Ureter (tissue), 1 donor: ENCODE data around the genes RNF225, ZNF324B, SLC27A5 and TRIM28.

- PRO-cap, result no peak
Measured at GRCh38 chr19:57841256-57841827, 8.3 kb upstream of the ZNF587 start.

DNA sequence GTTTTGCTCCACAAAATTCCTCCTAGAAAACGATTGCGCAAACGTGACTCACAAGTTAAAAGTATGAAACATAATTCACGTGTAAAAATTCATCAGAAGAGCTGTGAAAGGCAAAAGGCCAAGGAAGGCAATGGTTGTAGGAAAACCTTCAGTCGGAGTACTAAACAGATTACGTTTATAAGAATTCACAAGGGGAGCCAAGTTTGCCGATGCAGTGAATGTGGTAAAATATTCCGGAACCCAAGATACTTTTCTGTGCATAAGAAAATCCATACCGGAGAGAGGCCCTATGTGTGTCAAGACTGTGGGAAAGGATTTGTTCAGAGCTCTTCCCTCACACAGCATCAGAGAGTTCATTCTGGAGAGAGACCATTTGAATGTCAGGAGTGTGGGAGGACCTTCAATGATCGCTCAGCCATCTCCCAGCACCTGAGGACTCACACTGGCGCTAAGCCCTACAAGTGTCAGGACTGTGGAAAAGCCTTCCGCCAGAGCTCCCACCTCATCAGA is 16.2 kb upstream of the ZNF544 start:
- PRO-cap, result no peak

DNA sequence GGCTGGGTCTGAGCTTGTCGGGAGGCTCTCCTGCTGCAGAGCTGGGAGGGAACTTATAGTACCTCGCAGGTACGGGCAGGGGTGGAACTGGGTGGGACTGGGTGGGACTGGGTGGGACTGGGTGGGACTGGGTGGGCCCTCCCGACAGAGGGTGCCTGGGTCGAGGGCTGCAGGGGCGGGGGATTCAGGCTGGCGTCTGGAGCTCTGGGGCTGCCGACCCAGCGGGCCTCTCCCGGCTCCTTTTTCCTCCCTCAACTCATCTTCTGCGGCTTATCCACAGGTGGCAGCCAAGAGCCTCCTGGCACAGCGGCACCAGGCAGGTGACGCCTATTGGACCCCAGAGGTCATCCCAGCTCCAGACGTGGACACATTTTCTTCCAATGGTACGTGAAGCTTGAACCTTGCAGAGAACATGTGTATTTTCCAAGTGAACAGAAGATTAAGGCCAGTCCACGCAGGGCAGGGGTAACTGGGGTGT is 513 bp downstream of the ZNF544 start:
- PRO-cap, result no peak

DNA sequence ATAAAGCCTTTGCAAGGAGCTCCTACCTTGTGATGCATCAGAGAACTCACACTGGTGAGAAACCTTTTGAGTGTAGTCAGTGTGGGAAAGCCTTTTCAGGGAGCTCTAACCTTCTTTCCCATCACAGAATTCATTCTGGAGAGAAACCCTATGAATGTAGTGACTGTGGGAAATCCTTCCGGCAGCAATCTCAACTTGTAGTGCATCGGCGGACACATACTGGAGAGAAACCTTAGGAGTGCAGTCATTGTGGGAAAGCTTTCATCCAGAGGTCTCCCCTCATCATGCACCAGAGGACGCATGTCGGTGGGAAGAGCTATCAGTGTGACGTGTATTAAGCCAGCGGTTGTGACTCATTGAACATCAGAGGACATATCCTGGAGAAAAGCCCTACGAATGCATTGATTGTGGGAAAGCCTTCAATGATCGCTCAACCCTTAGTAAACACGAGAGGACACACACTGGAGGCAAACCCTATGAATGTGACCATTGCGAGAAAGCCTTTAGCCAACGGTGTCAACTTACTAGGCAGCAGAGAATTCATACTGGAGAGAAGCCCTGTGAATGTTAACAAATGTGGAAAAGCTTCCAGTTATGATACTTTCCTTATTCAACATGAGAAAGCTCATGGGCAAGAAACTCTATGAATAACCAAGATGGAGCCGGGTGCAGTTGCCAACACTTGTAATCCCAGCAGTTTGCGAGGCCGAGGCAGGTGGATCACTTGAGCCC is 16.1 kb upstream of the ZNF8 start:
- PRO-cap, result no peak

- PRO-cap, result no peak
Measured at GRCh38 chr19:58395252-58396047, at the start of gene RNF225. TSS of gene RNF225 (plus strand) at chr19:58395656.

- PRO-cap, result no peak
Measured at GRCh38 chr19:58396048-58396751, 744 bp downstream of the RNF225 start.

- PRO-cap, result no peak
Measured at GRCh38 chr19:58400203-58400645, 4.8 kb downstream of the RNF225 start.

GRCh38 chr19:58417186-58417844 is 8.9 kb downstream of the ZNF584 start:
- PRO-cap, result no peak

DNA sequence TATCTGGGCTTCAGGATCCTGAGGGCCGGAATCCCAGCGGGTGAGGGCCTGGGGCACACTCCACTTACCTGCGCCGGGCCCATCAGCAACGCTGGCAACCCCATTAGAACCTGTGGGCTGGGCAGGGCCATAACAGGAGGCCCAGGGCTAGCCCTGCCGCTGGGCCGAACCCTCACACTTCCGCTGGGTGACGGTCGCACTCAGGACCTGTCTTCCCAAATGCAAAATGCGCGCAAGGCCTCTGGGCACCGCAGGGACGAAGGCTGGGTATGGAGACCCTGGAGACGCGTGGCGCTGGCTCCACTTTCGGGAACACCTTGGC is 301 bp downstream of the ZNF132 start:
- PRO-cap, result no peak

DNA sequence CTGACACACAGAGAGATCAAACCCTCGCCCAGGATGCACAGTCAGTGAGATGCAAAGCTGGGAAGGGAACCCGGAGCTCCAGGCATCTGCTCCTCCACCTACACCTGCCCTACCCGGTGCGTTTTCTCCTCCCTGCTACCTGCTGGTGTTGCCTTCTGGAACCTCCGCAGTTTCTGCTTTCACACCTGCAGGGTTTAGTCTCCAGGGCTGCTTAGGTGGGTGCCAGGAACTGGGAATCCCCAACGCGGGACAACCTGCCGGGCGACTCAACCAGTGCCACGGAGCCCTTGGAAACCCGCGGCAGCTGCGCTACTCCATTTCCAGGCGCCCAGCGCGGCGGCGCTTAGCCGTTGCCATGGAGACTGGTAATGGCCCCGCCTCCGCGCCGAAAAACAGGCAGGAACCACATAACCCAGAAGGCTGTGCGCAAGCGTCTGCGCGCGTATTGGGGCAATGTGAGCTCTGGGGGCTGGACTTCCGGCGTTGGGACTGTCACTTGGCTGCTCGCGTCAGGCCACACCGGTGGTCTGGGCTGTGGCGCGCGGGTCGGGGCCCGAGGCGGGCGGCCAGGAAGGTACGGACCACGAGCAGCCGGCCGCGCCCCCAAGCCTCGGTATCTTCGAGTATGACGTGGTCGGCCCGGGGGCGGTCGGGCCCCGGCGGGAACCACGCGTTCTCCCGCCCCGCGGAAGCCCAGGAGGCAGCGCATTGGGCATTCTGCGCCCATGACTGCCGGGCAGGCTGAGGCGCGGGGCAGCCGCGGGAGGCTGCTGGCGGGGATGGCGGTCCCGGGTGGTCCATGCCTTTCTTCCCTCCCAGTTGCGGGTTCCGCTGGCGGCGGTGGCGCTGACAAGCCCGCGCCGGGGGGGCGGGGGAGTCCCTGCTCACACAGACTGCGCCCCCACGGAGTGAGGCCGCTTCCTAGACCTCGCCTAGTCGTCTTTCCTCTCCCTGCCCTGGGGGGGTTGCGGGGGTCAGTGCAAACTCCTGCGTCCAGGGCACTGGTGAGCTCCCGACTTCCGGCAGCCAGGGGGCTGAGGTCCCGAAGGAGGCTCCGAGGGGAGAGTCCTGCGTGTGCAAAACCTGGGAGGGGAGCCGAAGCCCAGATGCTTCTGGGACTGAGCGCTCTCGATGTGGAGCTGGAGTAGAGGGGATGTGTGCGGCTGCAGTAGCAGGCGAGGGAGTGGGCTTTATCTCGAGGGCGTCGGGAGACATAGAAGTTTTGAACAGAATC is at the start of gene ZNF324B:
TSS of gene ZNF324B (plus strand) at position 492 of the 1,234 bp plus-strand sequence.
- PRO-cap, result bidirectional peak, plus-strand start at position 522 of the sequence, minus-strand start at position 330 of the sequence; unidirectional peak, plus-strand start at position 708 of the sequence

DNA sequence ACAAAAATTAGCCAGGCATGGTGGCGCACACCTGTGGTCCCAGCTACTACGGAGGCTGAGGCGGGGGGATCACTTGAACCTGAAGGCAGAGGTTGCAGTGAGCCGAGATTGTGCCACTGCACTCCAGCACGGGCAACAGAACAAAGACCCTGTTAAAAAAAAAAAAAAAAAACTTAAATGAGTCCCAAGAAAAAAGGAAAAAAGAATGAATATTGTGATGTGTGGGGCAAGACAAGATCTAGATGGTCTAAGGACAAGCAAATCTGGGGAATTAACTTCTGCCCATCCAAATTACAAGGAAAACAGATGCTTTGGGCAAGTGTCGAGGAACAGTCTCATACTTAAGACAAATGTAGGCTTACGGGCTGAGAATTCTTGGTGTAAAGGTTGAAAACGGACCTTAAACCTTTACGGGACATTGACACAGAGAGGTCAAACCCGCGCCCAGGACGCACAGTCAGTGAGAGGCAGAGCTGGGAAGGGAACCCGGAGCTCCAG is 655 bp upstream of the ZNF324 start:
- PRO-cap, result no peak

DNA sequence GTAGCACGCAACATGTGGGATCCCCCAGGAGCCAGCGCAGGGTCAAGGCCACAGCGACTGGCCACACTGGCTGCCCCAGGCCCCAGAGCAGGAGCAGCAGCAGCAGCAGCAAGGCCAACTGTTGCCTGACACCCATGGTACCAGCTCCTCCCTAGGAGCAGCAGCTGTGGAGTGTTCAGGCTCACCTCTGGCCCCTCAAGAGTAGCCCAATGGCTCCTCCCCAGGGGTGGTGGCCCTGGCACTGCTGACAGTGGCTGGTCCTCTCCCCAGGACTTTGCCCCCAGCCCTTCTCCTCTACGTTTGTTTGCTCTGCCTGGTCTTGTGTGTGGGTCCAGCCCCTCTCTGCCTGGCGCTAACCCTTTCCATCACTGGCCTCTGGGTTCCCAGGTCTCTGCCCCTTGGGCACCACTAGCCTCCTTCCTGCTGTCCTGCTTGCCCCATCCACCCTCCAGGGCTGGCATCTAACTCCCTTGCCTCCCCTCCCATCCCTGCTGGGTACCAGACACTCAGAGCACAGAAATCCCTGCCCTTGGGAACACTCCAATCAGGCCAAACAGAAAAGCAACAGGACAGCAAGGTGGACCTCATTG is at the start of gene SLC27A5:
TSS of gene SLC27A5 (minus strand) at position 173 of the 590 bp plus-strand sequence.
- PRO-cap, result no peak

DNA sequence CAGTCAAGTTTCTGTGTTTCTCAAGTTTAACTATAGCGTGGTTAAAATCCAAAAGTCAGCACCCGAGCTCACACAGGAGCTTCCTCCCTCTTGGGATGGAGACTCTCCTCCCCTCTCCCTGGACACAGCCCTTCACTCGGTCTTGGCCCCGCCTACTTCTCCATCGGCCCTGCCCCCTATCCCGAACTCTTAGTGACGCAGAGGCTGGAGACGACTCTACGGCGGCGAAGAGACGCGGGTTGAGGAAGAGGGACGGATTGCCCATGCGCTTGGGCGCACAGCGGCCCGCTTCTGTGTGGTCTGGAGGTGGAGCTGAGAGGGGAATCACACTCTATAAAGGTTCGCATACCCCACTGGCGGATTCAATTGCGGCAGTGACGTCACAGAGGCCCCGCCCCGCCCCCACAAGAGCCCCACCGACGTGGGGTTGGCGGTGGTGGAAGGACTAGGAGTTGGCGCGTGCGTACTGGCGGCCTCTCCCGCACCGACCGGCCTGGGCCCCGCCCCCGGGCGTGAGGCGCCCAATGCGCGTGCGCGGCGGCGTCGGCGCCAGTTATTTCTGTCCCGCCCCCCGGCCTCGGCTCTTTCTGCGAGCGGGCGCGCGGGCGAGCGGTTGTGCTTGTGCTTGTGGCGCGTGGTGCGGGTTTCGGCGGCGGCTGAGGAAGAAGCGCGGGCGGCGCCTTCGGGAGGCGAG is at the start of gene TRIM28:
TSS of gene TRIM28 (plus strand) at position 192 of the 694 bp plus-strand sequence.
- PRO-cap, result bidirectional peak, plus-strand start at position 219 of the sequence, minus-strand start at position 106 of the sequence; bidirectional peak, plus-strand start at position 407 of the sequence, minus-strand start at position 355 of the sequence; bidirectional peak, plus-strand start at position 585 of the sequence, minus-strand start at position 449 of the sequence